Neural progenitor cell (in vitro differentiated cells): ENCODE measurements around a stretch of chr1.

GRCh38 chr1:39928587-39929516 lies 26.1 kb upstream of the MFSD2A start:
- RAMPAGE, long total RNA: no peak

- RAMPAGE, long total RNA: no peak
Measured at GRCh38 chr1:39955298-39955764, 386 bp downstream of the MFSD2A start.

DNA sequence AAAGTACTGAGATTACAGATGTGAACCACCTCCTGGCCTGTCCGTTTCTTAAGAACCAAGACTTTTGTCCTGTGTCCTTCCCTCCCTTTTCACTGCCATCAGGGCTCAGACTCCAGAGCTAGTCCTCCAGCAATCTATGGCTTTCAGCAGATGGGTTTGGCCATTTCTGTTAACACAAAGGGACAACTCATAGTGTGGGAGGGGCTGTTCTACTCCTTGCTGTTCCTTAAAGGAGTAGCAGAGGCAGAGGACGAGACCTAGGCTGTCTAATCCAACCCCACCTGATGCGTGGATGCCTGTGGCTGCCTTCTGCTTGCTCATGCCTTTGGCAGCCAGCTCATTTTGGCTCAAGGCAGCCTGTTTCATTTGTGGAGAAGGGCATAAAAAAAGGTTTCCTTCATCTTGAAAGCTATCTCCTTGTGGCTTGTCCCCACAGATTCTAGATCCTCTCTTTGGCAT lies 27.0 kb downstream of the MFSD2A start:
- RAMPAGE, long total RNA: no peak

GRCh38 chr1:40339093-40339435 lies 22.0 kb upstream of the COL9A2 start:
- RAMPAGE, long total RNA: no peak

DNA sequence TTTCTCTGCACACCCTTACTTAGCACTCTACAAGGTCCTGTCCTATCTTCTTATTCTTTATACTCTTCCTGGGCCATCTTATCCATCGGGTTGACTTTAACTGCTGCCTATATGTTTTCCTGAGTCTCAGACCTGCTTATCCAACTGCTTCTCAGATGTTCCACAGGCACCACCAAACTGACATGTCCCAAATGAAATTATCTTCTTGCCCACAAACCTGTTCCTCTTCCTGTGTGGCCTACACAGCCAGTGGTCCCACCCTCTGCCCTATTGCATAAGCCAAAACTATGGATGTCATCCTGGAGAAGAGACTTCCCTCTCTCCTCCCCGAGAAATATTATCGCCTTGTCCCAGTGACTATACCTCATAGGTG lies 22.8 kb upstream of the COL9A2 start:
- RAMPAGE, long total RNA: no peak

DNA sequence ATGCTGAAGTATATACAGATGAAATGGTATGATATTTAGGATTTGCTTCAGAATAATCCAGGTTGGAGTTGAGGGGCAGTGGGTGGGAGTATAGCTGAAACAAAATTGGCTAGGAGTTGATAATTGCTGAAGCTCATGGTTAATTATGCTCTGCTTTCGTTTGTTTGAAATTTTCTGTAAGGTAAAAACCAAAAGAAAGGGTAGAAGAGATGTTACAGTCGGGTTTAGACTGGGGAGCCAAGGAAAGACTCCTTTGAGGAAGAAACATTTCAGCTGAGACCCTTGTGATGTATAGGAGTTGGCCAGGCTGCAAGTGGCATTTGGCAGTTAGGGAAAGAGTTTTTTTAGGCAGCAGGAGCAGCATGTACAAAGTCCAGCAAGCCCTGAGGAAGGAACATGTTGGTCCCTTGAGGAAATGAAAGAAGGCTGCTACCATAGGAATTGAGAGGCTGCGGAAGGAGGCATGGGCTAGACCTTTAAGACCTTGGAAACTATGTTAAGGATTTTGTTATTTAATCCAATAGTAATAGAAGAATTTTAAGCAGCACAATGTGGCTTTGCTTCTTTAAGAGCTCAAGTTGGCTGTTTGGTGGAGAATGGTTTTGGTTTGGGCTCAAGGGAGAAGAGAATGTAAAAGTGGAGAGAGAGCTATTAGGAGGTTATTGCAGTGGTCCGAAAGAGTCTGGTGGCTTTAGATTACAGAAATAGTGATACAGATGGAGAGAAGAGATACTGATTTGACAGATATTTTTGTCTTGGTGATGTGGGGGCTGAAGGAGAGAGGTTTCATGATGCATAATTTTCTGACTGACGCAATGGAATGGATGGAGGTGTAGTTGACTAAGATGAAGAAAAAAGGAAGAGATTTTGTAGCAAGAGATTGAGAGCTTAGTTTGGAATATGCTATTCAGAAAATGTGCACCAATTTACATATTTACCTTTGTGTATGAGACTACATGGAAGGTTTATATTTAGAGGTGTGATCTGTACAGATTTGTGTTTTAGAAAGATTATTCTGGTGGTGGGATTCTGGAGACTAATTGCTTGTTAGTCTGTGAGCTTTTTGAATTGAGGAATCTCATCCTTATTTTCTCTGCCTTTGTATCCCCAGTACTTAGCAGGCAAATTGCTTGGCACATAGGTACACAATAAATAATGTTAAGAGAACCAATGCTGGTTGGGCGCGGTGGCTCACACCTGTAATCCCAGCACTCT lies 26.7 kb downstream of the SMAP2 start:
- RAMPAGE, long total RNA: no peak

- RAMPAGE, long total RNA: no peak
Measured at GRCh38 chr1:40930205-40930498, 49.3 kb upstream of the CTPS1 start.

DNA sequence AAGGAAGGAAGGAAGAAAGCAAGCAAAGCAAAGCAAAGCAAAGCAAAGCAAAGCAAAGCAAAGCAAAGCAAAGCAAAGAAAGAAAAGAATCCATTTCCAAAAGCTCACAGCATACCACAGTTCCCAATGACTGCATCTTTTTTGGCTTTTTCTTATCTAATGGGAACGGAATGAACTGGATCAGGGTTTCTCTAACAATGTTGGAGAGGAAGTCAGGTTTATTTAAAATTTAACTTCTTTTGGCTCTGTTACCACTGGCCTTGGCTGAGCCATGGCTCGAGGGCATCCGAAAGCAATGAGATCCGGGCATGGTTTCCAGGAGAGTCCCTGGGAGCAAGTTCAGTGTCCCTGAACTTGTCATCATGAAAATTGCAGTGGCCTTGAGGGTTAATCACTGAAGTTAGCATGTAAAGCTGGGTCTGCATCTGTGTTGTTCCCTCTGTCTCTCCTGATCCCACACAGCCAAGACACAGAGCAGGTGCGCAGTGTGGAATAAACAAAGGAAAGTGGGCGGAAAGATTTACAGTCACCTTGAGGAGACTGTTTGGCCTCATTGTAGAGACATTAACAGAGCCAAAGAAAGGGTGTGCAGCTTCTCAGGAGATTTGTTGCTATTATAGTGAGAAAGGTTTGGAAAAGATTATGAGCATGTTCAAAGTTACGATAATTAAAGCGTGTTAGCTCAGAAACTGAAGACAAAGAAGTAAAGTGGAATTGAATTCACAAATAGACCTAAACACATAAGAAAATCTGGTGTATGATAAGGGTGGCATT lies 34.4 kb upstream of the CTPS1 start:
- RAMPAGE, long total RNA: no peak

DNA sequence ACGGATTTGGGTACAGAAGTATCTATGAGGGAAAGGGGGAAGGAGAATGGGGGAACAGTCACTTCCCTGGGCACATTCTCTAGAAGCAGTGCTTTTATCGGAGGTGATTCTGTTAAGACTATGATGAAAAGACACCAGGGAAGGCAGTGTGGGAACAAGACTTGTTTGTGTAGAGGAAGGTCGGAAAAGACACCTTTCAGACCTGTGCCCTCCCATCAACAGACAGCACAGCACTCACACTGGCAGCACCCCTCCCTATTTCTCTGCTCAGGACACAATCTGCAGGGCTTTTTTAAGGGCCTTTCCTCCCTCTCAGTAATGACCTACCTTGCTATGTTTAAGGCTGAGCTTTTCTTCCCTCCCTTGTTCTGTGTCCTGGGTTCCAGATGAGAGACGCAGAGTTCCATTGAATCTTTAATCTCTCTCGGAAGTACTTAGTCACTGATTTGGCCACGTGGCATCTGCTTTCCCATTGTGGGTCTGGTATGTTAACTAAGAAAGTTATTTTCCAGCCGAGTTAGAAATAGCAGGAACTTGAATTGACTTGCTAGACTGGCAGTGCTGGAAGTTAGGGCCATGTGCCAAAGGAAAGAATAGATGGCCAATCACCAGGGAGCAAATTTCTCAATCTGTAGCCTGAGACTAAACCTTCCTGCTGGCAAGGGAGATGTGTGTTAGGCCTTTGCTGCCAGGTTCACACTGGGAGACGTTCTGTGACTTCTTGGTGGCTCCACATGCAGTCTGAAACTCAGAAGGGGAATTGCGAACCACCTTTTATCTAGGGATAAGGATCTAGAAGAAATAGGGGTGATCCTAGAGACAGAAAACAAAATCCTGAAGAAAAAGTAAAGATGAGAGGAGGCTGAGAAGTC lies 24.1 kb upstream of the SLFNL1 start:
- RAMPAGE, long total RNA: no peak

- RAMPAGE, long total RNA: no peak
Measured at GRCh38 chr1:41129573-41129899, 108.0 kb upstream of the SLFNL1 start.

GRCh38 chr1:41168527-41169319 lies 73.4 kb downstream of the SCMH1 start:
- RAMPAGE, long total RNA: no peak

GRCh38 chr1:41319005-41319700 lies 77.0 kb upstream of the SCMH1 start:
- RAMPAGE, long total RNA: no peak

DNA sequence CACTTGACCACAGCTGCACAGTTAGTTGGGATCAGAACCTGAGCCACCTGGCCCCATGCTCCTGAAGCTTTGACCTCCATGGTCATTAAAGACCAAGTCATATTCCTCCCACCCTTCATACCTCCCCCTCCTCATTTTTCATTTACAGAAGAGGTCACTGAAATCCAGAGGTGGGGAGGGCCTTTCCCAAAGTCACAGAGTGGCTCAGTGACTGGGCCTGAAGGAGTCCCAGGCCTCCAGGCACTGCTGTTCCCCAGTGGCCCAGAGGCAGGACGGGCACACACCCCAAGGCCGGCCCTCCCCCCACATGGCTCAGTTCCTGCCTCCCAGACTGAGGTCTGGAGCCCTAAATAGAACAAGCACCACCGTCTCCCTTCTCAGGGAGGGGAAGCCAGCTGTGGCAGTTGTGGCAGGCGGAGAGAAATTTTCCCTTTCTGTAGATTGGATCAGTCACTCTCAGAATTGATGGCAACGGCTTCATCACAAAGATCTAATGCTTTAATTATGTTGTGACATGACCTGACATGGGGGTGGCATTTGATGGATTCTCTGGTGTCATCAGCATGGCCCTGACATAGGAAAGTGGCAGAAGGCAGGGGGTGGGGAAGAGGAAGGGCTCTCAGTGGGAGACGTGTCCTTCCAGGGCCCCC lies 77.7 kb upstream of the SCMH1 start:
- RAMPAGE, long total RNA: no peak

- RAMPAGE, long total RNA: no peak
Measured at GRCh38 chr1:41362129-41362419, 120.0 kb upstream of the SCMH1 start.

DNA sequence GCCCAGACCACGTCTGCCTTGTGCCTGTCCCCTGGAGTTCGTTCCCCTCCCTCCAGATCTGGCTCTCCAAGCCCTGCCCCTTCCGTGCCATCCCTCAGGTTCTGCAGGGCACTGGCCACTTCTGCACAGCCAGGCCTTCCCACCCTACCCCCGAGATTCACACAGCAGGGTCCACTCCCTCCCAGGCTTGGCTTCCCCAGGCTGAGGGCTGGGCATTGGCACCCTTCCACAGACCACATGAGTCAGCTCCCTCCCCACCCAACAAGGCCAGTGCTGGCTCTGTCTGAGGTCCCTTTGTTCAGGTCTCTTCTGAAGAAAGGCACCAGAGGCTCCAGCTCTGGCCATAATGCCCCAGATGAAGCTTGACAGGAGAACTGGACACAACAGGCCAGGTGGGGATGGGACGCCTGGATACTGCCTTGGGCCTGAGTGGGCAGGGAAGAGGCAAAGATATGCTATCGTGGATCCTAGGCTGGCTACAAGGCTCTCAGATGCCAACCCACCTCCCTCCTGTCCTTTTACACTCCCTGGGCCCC lies 51.5 kb downstream of the EDN2 start:
- RAMPAGE, long total RNA: no peak

DNA sequence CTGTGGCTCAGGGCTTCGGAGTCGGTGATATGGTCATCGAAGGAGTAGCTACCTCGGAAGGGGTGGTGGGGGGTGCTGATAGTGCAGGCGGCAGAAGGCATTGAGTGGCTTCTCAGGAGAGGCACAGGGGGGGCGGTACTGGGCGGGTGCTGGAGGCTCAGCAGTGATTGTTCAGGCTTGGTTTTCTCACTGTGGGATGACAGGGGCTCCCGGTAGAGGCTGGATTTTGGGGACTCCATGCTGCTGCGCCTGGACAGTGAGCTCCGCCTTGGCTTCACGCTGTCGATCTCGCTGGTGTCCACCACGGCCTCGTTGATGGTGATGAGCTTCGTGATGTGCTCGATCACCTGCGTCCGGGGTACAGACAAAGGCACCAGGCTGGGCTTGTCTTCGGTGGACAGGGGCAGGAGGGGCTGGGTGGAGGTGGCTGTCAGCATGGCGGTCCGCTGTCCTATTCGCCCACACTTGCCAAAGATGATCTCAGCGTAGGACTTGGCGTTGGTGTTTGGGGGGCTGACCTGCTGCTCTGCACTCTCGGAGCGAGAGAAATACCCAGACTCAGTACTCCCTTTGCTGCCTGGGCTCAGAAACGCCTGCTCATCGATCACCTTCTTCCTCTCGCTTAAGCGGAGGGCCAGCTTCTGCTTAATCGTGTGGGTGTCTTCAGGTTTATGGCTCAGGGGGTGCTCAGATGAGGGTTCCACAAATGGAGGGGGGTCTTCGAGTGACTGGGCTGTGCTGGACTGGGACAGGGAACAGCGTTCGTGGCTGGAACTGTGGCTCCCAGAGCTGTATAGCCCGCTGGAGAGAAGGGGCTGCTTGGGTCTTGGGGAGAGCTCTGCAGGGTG lies 98.8 kb upstream of the EDN2 start:
- RAMPAGE, long total RNA: no peak

DNA sequence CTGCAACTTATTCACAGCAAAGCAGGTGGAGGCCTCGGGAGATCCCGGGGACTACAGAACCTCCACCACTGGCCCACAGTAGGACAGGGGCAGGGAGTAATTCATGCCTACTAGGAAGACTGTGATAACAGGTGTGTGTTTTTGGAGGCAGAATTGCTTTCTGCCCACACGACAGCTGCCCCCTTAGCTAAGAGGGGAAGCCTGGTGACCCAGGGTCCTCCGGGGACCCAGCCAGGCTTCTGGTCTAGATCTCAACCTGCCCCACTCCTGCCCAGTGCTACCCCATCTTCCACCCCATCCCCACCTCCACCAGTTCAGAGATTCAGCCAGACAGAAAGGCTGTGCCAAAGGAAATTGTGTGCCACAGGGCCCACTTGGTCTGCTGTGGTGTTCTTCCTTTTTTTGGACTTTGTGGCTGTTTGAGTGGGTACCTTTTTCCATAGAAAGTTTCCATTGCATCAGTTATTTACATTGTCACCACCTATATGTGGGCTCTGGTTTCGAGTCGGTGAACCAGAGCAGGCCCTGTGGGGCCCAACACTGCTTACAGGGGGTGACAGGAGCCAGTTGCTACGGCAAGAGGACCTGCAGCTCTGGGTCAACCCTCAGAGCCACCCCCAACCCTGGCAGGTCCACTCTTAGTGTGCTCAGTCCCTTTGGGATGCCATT lies 156.8 kb upstream of the EDN2 start:
- RAMPAGE, long total RNA: no peak

- RAMPAGE, long total RNA: no peak
Measured at GRCh38 chr1:41661346-41662081, 177.0 kb upstream of the EDN2 start.

DNA sequence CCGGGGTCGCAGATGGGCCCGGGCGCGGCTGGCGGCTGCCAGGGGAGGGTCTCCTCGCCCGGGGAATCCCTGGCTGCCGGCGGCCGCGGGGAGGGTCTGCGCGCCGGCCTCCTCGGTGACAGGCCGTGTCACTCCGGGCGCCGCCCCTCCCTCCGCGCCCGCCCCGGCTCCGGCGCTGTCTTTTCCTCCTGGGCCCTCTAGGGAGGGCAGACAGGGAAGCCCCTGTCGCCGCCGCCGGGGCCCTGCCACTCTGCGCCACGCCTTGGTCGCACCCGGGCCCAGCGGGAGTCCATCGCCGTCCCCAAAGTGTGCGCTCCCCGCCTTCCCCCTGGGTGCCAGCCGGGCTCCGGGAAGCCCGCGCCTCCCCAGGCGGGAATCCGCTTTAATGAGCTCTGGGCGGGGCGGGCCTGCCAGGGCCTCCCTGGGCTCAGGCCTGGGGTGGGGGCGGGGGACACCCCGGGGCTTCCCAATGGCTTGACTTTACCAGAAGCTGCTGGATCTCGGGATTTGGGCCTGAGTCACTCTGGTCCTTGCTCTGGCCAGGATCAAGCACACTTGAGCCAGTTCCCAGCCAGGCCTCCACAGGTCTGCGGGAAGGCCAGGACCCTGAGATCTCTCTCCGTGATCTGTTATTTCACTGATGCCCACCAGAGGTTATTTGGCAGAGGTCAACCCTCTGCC lies 178.2 kb upstream of the EDN2 start:
- RAMPAGE, long total RNA: no peak

DNA sequence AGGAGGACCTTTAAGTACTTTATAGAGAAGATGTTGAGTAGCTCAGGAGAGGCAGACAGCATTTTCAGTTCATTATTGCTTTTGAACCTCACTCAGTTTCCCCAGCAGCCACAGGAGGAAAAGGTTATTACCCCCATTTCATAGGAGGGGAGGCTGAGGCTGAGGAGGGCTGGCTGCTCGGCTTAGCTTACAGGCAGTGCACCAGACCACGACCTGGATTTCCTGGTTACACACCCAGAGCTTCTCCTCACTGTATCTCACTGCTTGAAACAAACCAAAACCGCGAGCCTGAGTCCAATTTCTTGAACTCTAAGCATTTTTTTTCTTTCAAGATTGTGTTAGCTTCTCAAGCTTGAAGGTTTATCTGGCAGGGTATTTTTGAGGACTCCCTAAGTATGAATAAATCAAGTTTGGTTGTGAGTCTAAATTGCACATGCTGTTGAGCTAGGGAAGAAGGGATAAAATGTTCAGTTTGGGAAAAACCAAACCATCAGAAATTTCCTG lies 188.9 kb upstream of the EDN2 start:
- RAMPAGE, long total RNA: no peak